H1 (cell line): ENCODE measurements around a stretch of chr4.

- RRBS = no CpG with 5 or more reads among the region's 11 CpGs
CAGE:
- cytosol, long polyA plus RNA = no peak
- long polyA plus RNA = no peak
- nucleus, long polyA plus RNA = no peak
Observed at GRCh38 chr4:185576484-185577213, 41.3 kb upstream of the PDLIM3 start.

DNA sequence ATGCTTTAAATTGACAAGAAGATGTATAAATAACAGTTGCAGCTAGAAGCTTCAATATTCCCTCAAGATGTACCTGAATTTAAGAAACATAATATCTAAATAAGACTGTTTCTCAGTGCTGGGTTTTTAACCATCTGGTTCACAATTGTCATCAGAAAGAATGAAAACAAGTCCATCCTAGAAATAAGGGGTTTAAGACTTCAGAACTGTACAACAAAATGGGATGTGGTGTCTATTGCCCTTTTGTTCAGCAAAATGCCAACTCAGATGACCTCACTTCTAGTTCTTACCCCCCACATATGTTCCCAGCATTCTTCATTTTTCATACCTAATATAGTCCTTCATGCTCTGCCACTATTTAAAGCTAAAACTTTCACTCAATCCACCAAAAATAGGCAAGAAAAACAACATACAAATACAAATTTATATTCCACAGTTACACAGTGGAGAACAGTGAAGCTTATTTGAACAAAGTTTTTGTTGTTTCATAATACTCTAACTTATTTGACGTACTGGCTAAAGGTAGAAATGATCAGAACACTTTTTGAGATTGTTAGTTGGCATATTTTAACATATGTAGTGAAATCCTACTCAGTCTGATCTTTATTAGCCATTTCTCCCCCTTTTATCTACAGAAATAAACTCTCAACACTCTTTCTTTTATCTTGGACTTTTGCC, 111.3 kb downstream of the SORBS2 start:
- RRBS = no CpG with 5 or more reads among the region's 1 CpG
CAGE:
- cytosol, long polyA plus RNA = no peak
- long polyA plus RNA = no peak
- nucleus, long polyA plus RNA = no peak

GRCh38 chr4:185715926-185716951, 95.8 kb downstream of the SORBS2 start:
- RRBS = no CpG with 5 or more reads among the region's 18 CpGs
CAGE:
- cytosol, long polyA plus RNA = no peak
- long polyA plus RNA = no peak
- nucleus, long polyA plus RNA = no peak

GRCh38 chr4:185719134-185719600, 92.8 kb downstream of the SORBS2 start:
- RRBS = no CpG with 5 or more reads among the region's 4 CpGs
CAGE:
- cytosol, long polyA plus RNA = no peak
- long polyA plus RNA = no peak
- nucleus, long polyA plus RNA = no peak

- RRBS = no CpG with 5 or more reads among the region's 7 CpGs
CAGE:
- cytosol, long polyA plus RNA = no peak
- long polyA plus RNA = no peak
- nucleus, long polyA plus RNA = no peak
Observed at GRCh38 chr4:185729177-185729842, 82.7 kb downstream of the SORBS2 start.

- RRBS = no CpG with 5 or more reads among the region's 8 CpGs
CAGE:
- cytosol, long polyA plus RNA = no peak
- long polyA plus RNA = no peak
- nucleus, long polyA plus RNA = no peak
Observed at GRCh38 chr4:185742674-185743148, 69.3 kb downstream of the SORBS2 start.

DNA sequence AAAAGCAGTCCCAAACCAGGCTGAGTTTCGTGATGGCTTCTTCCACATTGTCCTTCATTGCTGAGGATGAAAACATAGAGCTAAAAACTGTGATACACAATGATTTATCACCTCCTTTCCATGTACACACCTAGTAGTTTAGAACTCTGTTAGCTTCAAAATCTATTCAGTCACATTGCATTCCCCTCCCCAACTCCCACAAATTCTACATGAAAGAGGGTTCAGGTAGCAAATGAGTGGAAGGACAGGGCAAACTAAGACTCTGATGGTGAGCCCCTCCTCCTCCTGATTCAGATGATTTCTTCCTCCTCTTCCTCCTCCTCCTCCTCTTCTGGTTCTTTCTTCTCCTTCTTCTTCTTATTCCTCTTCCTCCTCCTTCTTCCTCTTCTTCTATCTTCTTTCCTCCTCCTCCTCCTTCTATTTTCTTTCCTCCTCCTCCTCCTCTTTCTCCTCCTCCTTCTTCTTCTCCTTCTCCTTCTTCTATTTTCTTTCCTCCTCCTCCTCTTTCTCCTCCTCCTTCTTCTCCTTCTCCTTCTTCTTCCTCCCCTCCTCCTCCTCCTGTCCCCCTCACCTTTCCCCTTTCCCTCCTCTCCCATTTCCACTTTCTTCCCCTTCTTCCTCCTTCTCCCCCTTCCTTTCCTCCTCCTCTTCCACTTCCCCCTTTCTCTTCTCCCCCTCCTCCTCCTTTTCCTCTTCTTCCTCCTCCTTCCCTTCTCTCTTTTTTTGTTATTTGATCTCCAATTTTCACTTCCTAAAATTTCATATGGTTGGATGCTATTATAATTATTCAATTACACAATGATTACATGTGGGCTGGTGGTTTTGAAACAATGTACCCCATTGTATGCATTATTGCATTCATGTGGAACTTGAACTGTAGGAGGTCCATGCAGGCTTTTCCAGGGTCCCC, 68.3 kb downstream of the SORBS2 start:
- RRBS = no CpG with 5 or more reads among the region's 1 CpG
CAGE:
- cytosol, long polyA plus RNA = no peak
- long polyA plus RNA = start-site peak on the minus strand centred at position 614 of the sequence, 133 bp wide, 11 and 7 reads in 2 replicates
- nucleus, long polyA plus RNA = start-site peak on the minus strand centred at position 544 of the sequence, 101 bp wide, 10 reads

GRCh38 chr4:185775181-185776269, 36.5 kb downstream of the SORBS2 start:
- RRBS = no CpG with 5 or more reads among the region's 7 CpGs
CAGE:
- cytosol, long polyA plus RNA = start-site peak on the minus strand at chr4:185775436-185775474, 116 reads
- long polyA plus RNA = start-site peak on the minus strand at chr4:185775385-185775475, 360 and 306 reads in 2 replicates
- nucleus, long polyA plus RNA = start-site peak on the minus strand at chr4:185775258-185775279, 28 reads; start-site peak on the minus strand at chr4:185775385-185775452, 447 reads

DNA sequence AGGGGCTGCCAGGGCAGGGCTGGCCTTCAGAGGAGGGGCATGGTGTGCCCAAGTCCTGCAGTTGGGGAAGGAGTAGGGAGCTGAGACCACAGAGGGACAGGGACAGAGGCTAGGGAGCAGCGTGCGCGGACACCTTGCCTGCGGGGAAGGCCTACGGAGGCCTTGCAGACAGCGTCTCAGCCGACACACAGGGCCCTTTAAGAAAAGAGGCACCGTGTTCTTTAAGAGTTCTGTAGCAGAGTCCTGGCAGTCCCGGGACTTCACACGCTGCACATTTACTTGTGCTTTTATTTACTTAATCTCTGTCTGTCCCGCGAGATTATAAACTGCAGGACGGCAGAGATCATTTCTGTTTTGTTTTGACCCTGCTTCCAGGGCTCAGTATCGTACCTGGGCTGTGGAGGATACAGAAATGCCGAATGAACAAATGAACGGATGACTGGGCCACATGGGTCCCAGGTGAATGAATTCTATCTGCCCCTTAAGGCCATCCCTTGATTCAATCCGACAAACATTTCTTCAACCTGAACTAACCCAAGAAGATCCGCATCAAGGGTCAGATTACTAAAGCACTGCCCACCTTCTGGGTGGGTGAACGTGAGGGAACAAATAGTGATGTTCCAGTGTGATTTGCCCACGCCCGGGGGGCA, 8.6 kb upstream of the SORBS2 start:
- RRBS = no CpG with 5 or more reads among the region's 21 CpGs
CAGE:
- cytosol, long polyA plus RNA = no peak
- long polyA plus RNA = no peak
- nucleus, long polyA plus RNA = no peak

- RRBS = no CpG with 5 or more reads among the region's 8 CpGs
CAGE:
- cytosol, long polyA plus RNA = no peak
- long polyA plus RNA = no peak
- nucleus, long polyA plus RNA = no peak
Observed at GRCh38 chr4:186015509-186015980, 53.4 kb upstream of the TLR3 start.

DNA sequence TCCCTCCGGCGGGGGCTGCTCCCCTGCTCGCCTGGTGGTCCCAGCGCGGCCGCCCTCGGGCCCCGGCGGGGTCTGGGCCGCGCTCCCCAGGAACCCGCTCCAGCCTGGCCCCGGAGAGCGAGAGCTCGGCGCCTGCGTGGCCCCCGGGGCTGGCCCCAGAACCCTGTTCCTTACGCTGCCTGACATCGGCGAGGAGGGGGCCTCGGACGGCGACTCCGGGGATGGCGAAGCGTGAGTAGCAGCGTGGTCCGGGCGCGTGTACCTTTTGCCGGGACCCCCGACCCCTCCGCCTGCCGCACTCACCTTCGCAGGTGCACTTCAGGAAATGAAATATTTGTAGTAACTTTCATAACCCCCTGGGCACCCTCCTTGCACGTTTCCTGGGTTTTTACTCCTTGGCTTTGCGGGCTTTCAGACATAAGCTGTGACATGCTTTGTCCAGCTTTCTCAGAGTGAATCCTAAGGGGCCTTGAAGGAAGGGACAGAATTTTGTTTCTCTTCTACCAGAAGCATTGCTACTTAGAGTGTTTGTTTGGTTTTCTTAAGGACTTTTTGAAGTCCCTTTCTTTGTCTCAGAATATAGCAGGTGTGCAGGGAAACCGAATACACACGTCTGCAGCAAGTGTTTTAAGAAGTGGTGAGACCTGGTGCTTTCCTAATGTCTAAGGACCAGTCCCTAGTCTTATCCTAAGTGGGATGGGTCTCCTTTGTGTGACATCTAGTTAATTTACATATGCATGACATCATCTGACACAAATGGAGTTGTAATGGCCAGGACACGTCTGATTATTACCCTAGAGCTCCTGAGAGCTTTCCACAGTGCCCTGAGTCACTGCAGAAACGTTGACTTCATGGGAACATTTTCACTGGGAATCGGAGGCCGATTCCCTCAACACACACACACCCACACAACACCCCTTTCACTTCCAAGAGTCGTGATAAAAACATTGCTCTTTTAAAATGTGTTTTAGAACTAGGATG, 36.7 kb downstream of the TLR3 start:
- RRBS = 2% methylated on average over 21 of the region's 45 CpGs
CAGE:
- cytosol, long polyA plus RNA = no peak
- long polyA plus RNA = no peak
- nucleus, long polyA plus RNA = no peak

- RRBS = no CpG with 5 or more reads among the region's 5 CpGs
CAGE:
- cytosol, long polyA plus RNA = no peak
- long polyA plus RNA = no peak
- nucleus, long polyA plus RNA = no peak
Observed at GRCh38 chr4:186167647-186167957, 23.8 kb upstream of the CYP4V2 start.

- RRBS = no CpG with 5 or more reads among the region's 20 CpGs
CAGE:
- cytosol, long polyA plus RNA = start-site peak on the minus strand at chr4:186192356-186192364, 5 reads
- long polyA plus RNA = no peak
- nucleus, long polyA plus RNA = start-site peak on the minus strand at chr4:186192325-186192367, 6 reads
Observed at GRCh38 chr4:186192132-186192849, 924 bp downstream of the CYP4V2 start.

DNA sequence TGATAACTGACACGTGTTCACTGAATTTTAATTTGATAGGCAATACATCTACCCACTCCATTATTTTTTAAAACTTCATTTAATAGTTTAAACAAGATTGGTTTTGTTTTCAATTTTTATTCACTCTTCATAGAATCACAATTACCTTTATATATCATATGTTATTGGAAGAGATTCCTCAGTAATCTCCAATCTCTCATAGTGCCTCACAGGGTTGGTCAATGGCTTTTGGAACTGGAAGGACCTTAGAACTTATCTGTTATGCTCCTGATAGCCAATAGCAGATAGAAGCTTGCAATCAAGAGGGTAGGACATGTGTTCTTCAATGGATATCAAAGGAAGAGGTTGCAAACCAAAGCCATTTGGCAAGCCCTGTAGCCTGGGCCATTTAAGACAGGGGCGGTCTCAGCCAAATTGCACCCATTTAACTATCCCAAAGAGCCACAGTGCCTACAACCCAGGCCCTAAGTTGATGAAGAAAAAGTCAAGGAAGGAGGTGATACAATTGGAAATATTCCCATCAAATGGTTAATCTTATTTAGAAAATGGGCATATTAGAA, 14.8 kb upstream of the KLKB1 start:
- RRBS = no CpG with 5 or more reads among the region's 2 CpGs
CAGE:
- cytosol, long polyA plus RNA = no peak
- long polyA plus RNA = no peak
- nucleus, long polyA plus RNA = no peak

GRCh38 chr4:186554169-186554928, 1.0 kb downstream of the MTNR1A start:
- RRBS = no CpG with 5 or more reads among the region's 19 CpGs
CAGE:
- cytosol, long polyA plus RNA = no peak
- long polyA plus RNA = no peak
- nucleus, long polyA plus RNA = no peak

GRCh38 chr4:186596903-186597232, 41.5 kb upstream of the MTNR1A start:
- RRBS = no CpG with 5 or more reads among the region's 17 CpGs
CAGE:
- cytosol, long polyA plus RNA = no peak
- long polyA plus RNA = no peak
- nucleus, long polyA plus RNA = no peak

- RRBS = no CpG with 5 or more reads among the region's 17 CpGs
CAGE:
- cytosol, long polyA plus RNA = no peak
- long polyA plus RNA = no peak
- nucleus, long polyA plus RNA = no peak
Observed at GRCh38 chr4:186617504-186618667, 62.5 kb upstream of the MTNR1A start.

GRCh38 chr4:186840940-186841405, 117.3 kb upstream of the FAT1 start:
- RRBS = 77% methylated on average over 5 of the region's 19 CpGs
CAGE:
- cytosol, long polyA plus RNA = no peak
- long polyA plus RNA = no peak
- nucleus, long polyA plus RNA = no peak

DNA sequence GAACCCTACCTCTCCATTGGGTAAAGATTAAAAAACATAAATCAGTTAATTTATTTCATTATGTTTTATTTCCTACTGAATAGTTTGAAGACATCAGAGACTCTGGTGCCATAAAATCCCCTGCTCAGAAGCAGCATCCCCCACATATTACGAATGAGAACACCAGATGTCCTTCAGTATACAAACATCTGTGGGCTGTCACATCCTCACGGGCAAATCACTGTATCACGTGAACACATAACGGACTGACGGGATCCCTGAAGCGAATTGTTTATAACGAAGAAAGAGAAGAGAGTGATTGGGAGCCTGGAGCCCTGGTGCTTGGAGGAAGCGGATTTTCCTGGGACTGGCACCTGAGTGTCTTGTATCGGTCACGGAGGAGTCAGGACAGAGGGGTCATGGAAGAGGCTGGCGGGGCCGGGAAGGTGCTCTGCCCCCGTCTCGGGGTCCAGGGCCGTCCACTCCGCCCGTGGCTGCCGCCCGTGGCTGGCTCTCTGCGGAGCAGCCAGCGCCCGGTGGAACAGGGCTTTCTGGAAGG, 452.7 kb upstream of the FAT1 start:
- RRBS = 93% methylated on average over 7 of the region's 22 CpGs
CAGE:
- cytosol, long polyA plus RNA = no peak
- long polyA plus RNA = no peak
- nucleus, long polyA plus RNA = no peak

DNA sequence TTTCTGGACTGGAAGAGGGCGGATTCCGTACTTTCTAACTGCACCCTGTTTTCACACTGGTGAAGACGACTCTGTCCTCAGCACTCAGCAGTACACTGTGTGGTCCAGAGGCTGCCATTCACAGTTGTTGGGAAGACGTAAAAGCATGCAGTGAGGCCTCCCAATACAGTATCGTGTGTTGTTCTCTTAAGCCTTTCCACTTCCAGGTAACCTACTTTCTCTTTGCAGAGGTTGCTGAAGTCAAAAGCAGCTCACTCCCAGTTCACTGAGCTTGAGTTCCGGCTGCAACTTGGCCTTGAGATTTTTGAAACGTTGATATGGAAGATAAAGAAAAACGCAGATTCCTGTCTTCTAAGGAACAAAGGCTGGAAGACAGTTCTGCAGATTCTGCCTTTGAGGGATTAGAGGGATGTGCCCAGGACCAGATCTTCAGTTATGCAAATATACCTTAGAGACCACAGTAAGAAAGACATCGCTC, 540.9 kb downstream of the TRIML1 start:
- RRBS = no CpG with 5 or more reads among the region's 9 CpGs
CAGE:
- cytosol, long polyA plus RNA = no peak
- long polyA plus RNA = no peak
- nucleus, long polyA plus RNA = no peak